Cerebellum (tissue), 5 donors: ENCODE measurements around the gene ARPC5.

- PRO-cap, 3 experiments: peak in 3 of 3 experiments; most common plus-strand start chr1:181485450 (in 1); most common minus-strand start chr1:181486035 (in 2)
- RAMPAGE, long total RNA: no peak
These were observed 2.2 kb downstream of the CACNA1E start for GRCh38 chr1:181484973-181486494.

- PRO-cap, 3 experiments: no peak in any of the 3 experiments
- RAMPAGE, long total RNA: no peak
These were observed 26.3 kb downstream of the ZNF648 start for GRCh38 chr1:182035140-182035601.

GRCh38 chr1:182351797-182352325, 39.7 kb downstream of the GLUL start:
- PRO-cap, 3 experiments: no peak in any of the 3 experiments
- RAMPAGE, long total RNA: no peak

DNA sequence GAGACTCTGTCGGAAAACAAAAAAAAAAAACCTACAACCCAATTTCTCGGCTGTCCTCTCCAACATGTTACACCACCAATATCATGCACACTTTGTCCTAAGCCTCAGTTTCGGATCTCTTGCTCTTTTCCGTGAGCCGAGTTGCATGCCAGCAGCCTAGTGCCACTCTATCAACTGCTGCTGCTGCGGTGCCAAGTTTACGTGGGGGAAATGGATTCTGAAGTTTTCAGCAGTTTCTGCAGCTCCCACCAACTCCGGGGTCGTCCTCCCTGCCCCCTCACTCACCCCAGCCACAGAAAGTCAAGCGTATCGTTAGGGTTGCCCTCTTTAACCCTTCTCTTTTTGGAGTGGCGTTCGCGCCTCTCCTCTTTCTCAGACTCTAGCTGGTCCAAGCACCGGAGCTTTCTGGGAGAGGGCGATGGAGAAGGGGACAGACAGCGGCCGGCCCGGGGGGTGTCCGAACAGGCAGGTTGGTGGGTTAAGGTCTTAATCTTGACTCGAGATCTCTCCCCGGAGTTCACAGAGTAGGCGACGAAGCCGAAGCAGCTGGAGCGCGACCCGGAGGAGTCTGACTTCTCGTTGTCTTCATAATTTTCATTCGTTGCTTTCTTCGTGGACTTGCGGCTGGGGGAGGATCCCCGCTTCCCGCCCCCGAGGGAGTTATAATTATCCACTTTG, 1.2 kb downstream of the GLUL start:
- PRO-cap, 3 experiments: peak in 2 of 3 experiments; most common plus-strand start position 408 of the sequence (in 2); most common minus-strand start position 298 of the sequence (in 1)
- RAMPAGE, long total RNA: no peak

- PRO-cap, 3 experiments: no peak in any of the 3 experiments
- RAMPAGE, long total RNA: no peak
These were observed 2.5 kb upstream of the GLUL start for GRCh38 chr1:182394004-182394635.

- PRO-cap, 3 experiments: peak in 1 of 3 experiments; most common minus-strand start chr1:182700160 (in 1)
- RAMPAGE, long total RNA: no peak
These were observed 15.5 kb upstream of the RGS8 start for GRCh38 chr1:182699529-182700666.

- PRO-cap, 3 experiments: no peak in any of the 3 experiments
- RAMPAGE, long total RNA: no peak
These were observed 6.0 kb downstream of the NPL start for GRCh38 chr1:182795476-182796012.

GRCh38 chr1:182850571-182851488, 11.7 kb downstream of the DHX9 start:
- PRO-cap, 3 experiments: no peak in any of the 3 experiments
- RAMPAGE, long total RNA: no peak

DNA sequence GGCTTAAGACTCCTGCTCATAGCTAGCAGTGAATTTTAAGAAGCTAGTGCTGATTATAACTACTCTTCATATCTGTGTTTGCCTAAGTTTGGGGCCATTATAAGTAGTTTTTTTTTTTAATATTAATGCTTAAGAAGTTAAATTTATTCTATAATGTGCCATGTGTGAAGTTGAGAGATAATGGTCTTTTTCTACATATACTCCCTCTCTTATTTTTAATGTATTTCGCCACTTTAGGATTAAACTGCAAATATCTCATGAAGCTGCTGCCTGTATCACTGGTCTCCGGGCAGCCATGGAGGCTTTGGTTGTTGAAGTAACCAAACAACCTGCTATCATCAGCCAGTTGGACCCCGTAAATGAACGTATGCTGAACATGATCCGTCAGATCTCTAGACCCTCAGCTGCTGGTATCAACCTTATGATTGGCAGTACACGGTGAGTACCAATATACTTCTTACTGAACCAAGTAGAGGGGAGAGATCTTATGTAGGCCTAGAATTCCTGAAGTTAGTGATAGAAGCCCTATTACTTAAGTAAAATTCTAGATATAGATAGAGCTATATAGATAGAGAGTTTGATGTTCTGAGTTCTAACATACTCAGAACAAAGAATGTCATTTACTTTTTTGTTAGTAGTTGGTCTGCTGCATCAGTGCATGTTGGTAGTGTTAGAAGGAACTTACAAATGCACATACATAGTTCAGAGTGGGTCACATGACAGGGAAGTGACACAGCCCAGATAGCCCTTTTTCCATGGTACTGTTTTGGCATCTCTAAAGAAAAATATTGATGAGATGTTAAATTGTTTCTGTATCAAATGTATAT, 45.4 kb downstream of the DHX9 start:
- PRO-cap, 3 experiments: no peak in any of the 3 experiments
- RAMPAGE, long total RNA: no peak

- PRO-cap, 3 experiments: no peak in any of the 3 experiments
- RAMPAGE, long total RNA: no peak
These were observed 46.2 kb downstream of the LAMC1 start for GRCh38 chr1:183069195-183069958.

- PRO-cap, 3 experiments: no peak in any of the 3 experiments
- RAMPAGE, long total RNA: no peak
These were observed 47.8 kb downstream of the LAMC1 start for GRCh38 chr1:183070574-183071901.

- PRO-cap, 3 experiments: no peak in any of the 3 experiments
- RAMPAGE, long total RNA: no peak
These were observed 60.1 kb upstream of the LAMC2 start for GRCh38 chr1:183125995-183126354.

GRCh38 chr1:183140077-183140767, 45.8 kb upstream of the LAMC2 start:
- PRO-cap, 3 experiments: no peak in any of the 3 experiments
- RAMPAGE, long total RNA: no peak

DNA sequence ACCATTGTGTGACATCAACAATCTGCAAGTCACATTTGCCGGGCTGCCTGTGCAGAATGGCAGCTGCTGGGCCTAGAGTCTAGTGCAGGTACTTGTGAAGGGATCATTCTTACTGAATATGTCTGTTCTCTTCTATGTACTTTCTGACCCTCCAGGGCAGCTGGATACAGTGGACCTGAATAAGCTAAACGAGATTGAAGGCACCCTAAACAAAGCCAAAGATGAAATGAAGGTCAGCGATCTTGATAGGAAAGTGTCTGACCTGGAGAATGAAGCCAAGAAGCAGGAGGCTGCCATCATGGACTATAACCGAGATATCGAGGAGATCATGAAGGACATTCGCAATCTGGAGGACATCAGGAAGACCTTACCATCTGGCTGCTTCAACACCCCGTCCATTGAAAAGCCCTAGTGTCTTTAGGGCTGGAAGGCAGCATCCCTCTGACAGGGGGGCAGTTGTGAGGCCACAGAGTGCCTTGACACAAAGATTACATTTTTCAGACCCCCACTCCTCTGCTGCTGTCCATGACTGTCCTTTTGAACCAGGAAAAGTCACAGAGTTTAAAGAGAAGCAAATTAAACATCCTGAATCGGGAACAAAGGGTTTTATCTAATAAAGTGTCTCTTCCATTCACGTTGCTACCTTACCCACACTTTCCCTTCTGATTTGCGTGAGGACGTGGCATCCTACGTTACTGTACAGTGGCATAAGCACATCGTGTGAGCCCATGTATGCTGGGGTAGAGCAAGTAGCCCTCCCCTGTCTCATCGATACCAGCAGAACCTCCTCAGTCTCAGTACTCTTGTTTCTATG, 43.5 kb upstream of the LAMC2 start:
- PRO-cap, 3 experiments: no peak in any of the 3 experiments
- RAMPAGE, long total RNA: no peak

DNA sequence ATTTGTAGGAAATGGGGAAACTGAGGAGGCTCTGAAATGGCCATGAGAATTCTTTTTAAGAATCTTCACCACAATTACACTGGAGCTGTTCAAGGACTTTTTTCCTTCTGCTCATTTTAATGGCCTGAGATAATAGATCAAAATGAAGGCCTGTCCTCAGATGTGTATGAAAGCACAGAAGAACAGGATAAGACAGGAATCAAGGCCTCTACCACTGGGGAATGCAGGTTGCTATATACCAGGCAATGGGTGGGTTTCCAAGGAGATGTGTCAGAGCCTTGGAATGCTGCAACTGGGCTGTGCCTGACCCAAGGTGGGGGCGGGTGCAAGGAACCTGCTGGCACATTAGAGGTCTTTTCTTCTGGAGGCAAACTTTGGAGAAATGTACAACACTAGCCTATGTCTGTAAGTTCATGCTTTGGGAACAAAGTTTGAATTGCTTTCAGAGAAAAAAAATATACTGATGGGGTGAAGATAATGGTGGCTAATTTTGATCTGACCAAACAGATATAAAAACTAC, 21.7 kb upstream of the LAMC2 start:
- PRO-cap, 3 experiments: no peak in any of the 3 experiments
- RAMPAGE, long total RNA: no peak

DNA sequence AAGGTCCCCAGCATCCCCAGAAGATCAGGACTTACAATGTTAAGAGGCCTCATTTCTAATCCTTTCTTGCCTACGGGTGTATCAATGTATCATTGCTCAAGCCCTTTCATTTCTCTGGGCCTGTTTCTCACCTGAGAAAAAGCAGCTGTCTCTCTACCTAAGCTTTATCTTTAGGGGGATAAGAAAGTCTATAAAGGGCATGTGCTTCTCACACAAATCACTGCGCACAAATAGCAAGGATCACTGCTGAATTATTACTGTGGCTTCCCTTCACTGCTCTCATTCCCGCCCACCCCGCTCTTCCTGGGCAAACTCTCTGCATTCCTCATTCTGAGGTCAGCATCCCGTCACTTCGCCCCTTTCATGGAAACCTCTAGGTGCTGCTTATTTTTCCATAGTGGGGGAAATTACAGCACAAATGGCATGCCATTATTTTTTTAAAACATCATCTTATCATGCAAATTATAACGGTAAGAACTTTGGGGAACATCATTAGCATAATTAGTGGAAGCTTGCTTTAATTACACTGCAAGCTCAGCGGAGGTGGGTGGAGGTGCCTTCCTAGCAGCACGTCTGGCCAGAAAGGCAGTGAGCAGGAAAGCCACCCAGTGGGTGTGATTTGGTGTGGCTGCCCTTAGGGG, 105.7 kb downstream of the LAMC2 start:
- PRO-cap, 3 experiments: no peak in any of the 3 experiments
- RAMPAGE, long total RNA: no peak

DNA sequence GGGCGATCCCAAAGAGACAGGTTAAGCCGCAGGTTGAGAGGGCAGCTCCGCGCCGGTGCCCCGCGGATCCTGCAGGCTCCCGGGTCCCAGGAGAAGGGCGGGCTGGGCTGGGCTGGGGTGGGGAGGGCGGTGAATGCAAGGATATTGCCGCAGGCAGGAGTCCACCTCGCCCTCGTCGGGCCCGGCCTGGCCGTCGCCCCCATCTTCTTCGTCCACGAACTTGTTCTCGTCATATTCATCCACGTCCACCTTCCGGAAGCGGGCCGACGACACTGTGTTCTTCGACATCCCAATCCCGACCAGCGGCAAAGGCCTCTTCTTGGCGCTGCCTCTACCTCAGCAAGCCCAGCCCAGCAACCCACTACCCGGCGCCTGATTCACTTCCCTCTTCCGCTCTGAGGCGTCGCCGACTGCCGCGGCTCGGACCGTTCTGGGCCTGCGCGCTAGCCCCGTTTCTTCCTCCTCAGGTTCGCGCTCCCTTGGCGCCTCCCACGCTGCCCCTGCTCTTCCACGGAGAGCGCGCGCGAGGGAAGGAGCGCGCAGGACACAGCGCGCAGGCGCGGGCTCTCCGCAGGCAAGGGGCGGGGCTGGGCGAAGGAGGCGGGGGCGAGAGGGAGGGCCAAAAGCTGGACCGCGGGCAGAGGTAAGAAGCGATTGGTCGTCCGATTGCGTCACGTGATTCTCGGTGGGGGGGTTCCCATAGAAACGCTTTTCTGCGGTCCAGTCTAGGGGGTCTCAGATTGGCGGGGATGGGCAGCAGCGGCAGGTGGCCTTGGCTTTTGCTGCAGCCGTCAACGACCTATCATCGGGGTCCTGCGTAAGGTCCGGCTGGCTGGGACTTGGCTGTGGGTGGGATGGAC, at the start of gene ARPC5:
TSS of gene ARPC5 (minus strand) at position 412 of the 860 bp plus-strand sequence.
- PRO-cap, 3 experiments: peak in 3 of 3 experiments; most common plus-strand start position 738 of the sequence (in 3); most common minus-strand start position 374 of the sequence (in 2)
- RAMPAGE, long total RNA: start-site peak on the minus strand centred at position 421 of the sequence, 228 bp wide, 729 and 1,975 reads in 2 replicates

- PRO-cap, 3 experiments: no peak in any of the 3 experiments
- RAMPAGE, long total RNA: no peak
These were observed 66.2 kb upstream of the APOBEC4 start for GRCh38 chr1:183719241-183719769.

- PRO-cap, 3 experiments: no peak in any of the 3 experiments
- RAMPAGE, long total RNA: no peak
These were observed 1.3 kb downstream of the RGL1 start for GRCh38 chr1:183806159-183806730.

- PRO-cap, 3 experiments: no peak in any of the 3 experiments
- RAMPAGE, long total RNA: no peak
These were observed 42.6 kb downstream of the RGL1 start for GRCh38 chr1:183847388-183848111.